NT2/D1 (cell line): ENCODE data around the gene PAM.

- RRBS, 2 experiments = no CpG with 5 or more reads among the region's 4 CpGs
These were observed 4.2 kb downstream of the ST8SIA4 start for GRCh38 chr5:100898865-100899371.

- RRBS, 2 experiments = no CpG with 5 or more reads among the region's 2 CpGs
These were observed 175.2 kb downstream of the SLCO4C1 start for GRCh38 chr5:102120968-102121247.

DNA sequence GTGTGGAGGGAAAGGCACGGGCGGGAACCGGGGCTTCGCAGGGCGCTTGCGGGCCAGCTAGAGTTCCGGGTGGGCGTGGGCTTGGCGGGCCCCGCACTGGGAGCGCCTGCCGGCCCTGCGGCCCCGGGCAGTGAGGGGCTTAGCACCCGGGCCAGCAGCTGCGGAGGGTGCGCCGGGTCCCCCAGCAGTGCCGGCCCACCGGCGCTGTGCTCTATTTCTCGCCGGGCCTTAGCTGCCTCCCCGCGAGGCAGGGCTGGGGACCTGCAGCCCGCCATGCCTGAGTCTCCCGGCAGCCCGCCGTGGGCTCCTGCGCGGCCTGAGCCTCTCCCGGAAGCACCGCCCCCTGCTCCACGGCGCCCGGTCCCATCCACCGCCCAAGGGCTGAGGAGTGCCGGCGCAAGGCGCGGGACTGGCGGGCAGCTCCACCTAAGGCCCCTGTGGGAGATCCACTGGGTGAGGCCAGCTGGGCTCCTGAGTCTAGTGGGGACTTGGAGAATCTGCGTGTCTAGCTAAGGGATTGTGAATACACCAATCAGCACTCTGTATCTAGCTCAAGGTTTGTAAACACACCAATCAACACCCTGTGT is 141.1 kb downstream of the SLCO4C1 start:
- RRBS, 2 experiments = 96 to 99% methylated on average over 6 of the region's 43 CpGs

DNA sequence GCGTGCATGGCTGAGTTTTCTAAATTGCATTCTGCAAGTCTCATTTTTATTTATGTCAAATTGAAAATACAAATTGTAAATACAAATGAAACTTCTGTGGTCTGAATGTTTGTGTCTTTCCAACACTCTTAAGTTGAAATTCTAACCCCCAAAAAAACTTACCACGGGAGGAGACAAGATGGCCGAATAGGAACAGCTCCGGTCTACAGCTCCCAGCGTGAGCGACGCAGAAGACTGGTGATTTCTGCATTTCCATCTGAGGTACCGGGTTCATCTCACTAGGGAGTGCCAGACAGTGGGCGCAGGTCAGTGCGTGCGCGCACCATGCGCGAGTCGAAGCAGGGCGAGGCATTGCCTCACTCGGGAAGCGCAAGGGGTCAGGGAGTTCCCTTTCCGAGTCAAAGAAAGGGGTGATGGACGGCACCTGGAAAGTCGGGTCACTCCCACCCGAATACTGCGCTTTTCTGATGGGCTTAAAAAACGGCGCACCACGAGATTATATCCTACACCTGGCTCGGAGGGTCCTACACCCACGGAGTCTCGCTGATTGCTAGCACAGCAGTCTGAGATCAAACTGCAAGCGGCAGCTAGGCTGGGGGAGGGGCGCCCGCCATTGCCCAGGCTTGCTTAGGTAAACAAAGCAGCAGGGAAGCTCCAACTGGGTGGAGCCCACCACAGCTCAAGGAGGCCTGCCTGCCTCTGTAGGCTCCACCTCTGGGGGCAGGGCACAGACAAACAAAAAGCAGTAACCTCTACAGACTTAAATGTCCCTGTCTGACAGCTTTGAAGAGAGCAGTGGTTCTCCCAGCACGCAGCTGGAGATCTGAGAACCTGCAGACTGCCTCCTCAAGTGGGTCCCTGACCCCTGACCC is 83.8 kb upstream of the PAM start:
- RRBS, 2 experiments = no CpG with 5 or more reads among the region's 33 CpGs

- RRBS, 2 experiments = 17% methylated on average over 1 of the region's 5 CpGs; no CpG with 5 or more reads in 1 of the 2 experiments
These were observed 739 bp upstream of the PAM start for GRCh38 chr5:102754521-102754611.

- RRBS, 2 experiments = under 1% methylated on average over 36 of the region's 71 CpGs
These were observed at the start of gene PAM for GRCh38 chr5:102754612-102755423. TSS of gene PAM (plus strand) at chr5:102755305.

- RRBS, 2 experiments = no CpG with 5 or more reads among the region's 4 CpGs
These were observed 47.6 kb downstream of the PAM start for GRCh38 chr5:102802591-102803233.

GRCh38 chr5:102901038-102901785 is 146.1 kb downstream of the PAM start:
- RRBS, 2 experiments = no CpG with 5 or more reads among the region's 6 CpGs

DNA sequence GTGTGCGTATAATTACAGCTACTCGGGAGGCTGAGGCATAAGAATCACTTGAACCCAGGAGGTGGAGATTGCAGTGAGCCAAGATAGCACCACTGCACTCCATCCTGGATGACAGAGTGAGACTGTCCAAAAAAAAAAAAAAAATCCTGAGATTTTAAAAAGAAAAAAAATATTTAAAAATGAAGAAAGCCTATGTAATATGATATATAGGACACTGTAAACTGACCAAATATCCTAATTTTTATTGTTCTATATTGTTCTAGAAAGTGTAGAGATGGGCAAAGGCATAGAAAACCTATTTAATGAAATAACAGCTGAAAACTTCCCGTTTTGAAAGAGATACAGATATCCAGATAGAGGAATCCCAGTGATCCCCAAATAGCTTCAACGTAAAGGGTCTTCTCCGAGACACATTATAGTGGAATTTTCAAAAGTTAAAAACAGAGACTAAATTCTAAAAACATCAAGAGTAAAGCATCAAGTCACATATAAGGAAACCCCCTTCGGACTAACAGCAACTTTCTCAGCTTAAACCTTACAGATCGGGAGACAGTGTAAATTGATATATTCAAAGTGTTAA is 136.5 kb downstream of the GIN1 start:
- RRBS, 2 experiments = no CpG with 5 or more reads among the region's 7 CpGs

GRCh38 chr5:103118480-103118689 is 1.6 kb downstream of the GIN1 start:
- RRBS, 2 experiments = no CpG with 5 or more reads among the region's 4 CpGs

- RRBS, 2 experiments = no CpG with 5 or more reads among the region's 13 CpGs
These were observed 305.2 kb downstream of the EFNA5 start for GRCh38 chr5:107365206-107366334.

DNA sequence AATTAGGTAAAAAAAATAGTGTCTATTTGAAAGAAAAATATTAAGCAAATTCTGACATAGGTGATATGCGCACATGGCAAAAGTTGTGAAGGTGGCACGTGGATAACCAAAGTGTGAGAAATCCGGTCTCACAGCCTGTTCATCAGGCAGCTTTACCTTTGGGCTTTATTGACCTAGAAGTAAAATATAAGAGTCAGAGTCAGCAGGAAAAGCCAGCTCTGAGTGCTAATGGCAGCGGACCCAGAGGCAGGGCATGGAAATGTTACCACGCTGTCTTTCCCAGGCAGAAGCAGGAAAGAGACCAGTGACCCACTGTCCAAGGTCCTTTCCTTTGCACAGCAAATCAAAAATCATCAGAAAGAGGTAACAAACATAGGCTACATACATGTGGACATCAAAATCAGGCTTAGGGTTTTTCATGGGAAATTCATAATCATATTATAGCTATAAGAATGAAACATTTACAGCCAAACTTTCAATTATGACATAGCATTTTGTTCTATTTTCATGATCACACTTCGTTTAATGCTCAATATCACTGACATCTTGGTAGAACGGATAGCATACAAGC is 203.1 kb downstream of the EFNA5 start:
- RRBS, 2 experiments = no CpG with 5 or more reads among the region's 7 CpGs

GRCh38 chr5:107517197-107517604 is 153.5 kb downstream of the EFNA5 start:
- RRBS, 2 experiments = no CpG with 5 or more reads among the region's 4 CpGs

GRCh38 chr5:107529797-107530391 is 140.8 kb downstream of the EFNA5 start:
- RRBS, 2 experiments = no CpG with 5 or more reads among the region's 3 CpGs

- RRBS, 2 experiments = under 1% methylated on average over 36 to 39 of the region's 68 CpGs
These were observed 553 bp downstream of the EFNA5 start for GRCh38 chr5:107670042-107670725.

DNA sequence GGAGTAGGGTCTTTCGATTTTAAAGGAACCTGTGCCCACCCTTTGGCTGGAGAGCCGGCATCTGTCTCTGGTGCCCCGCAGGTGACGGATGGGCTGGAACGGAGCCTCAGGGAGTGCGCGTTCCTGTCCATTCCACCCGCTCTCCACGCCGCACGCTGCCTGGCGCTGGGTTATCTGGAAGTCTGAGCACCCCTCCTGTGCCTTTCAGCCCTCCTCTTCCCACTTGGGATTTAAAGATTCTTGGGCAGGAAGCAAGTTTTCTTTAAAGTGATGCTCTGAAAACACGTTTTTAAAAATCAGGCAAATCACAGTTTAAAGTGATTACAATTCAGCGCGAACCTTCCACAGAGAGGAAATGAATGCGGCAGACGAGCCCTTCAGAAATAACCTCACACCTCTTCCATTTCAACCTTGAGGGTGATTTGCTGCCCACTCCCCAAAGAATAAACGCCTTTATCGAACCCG is 2.2 kb upstream of the EFNA5 start:
- RRBS, 2 experiments = no CpG with 5 or more reads among the region's 20 CpGs

GRCh38 chr5:107943273-107943930 is 272.7 kb upstream of the EFNA5 start:
- RRBS, 2 experiments = no CpG with 5 or more reads among the region's 3 CpGs

- RRBS, 2 experiments = no CpG with 5 or more reads among the region's 6 CpGs
These were observed 17.2 kb downstream of the FBXL17 start for GRCh38 chr5:108364704-108365170.